PFSK-1 (cell line): ENCODE measurements around a stretch of chr13.

- RRBS = no CpG with 5 or more reads among the region's 3 CpGs
Measured at GRCh38 chr13:39893717-39894121, 238.3 kb downstream of the COG6 start.

- RRBS = no CpG with 5 or more reads among the region's 7 CpGs
Measured at GRCh38 chr13:39894464-39895138, 239.1 kb downstream of the COG6 start.

DNA sequence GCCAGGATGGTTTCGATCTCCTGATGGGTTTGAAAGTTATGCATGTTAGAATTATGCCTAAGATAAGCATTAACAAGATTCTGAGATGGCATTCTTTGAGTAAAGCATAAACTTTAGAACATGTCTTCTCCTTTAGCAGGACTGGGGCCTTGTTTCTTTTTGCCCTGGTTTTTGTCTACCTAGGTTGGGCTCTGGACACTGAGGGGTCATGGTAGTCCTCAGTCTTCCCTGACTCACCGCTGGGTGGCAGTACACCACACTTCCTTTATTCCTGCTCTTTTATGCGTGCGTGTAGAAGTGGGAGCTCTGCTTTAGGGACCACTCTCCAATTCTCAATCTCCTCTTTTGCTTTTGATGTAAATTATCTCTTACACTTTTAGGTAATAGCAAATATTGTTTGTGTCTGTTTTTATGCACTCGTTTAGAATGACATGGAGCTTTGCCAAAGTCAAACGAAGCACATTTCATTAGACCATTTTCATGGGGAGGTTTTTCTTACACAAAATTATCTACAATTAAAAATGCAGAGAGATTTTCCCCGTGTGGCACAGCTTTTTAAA lies 413.8 kb downstream of the COG6 start:
- RRBS = no CpG with 5 or more reads among the region's 7 CpGs

- RRBS = no CpG with 5 or more reads among the region's 4 CpGs
Measured at GRCh38 chr13:40101580-40102501, 446.4 kb downstream of the COG6 start.

- RRBS = no CpG with 5 or more reads among the region's 18 CpGs
Measured at GRCh38 chr13:40193807-40194845, 472.3 kb downstream of the FOXO1 start.

- RRBS = no CpG with 5 or more reads among the region's 12 CpGs
Measured at GRCh38 chr13:40221093-40222329, 444.9 kb downstream of the FOXO1 start.

DNA sequence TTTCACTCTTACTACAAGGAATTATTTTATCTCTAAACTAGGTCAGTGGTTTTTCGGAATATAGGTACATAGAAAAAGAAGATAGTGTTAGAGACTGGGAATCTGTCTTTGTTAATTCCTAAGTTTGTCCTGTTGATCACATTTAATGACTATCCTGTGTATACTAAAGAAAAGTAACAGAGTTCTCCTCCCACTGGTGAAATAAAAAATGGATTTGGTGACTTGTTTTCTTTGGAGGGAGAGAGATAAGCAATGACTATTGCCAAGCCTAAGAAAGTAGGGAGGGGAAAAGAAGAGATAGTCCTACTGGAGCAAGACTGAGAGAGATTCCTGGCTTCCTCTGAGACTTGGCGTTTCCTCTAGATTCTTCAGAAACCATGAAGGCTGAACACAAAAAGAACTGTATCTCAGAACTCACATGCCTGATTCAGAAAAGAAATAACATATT lies 406.6 kb downstream of the FOXO1 start:
- RRBS = no CpG with 5 or more reads among the region's 2 CpGs

DNA sequence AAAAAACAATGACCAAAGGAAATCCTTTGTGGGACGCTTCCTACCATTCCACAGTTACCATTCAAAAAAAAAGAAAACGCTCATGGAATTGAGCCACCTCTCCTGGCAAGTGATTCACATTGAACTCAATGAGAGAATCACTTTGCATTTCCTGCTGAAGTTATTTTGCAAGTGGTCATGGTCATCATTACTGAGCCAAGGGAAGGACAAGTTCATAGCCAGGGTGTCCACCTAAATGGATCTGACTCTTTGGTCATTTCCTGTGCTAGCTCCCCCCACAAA lies 352.6 kb downstream of the FOXO1 start:
- RRBS = no CpG with 5 or more reads among the region's 2 CpGs

DNA sequence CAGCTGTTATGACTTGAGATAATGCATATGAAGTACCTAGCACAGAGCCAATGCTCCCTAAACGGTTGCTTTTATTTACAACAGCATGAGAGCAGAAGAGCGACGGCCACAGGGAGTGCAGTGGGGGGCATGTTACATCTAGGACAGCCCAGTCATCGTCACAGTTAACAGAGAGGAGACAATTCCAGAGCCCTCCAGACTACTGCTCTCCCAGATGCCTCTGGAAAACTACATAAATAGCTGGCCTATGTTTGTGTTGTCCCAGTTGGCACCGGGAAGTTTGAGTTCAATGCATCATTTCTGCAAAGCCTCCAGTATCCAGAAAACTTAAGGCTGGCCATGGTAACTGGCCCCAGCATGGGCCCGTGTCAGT lies 321.6 kb downstream of the FOXO1 start:
- RRBS = no CpG with 5 or more reads among the region's 6 CpGs

GRCh38 chr13:40351858-40353088 lies 314.2 kb downstream of the FOXO1 start:
- RRBS = no CpG with 5 or more reads among the region's 17 CpGs

- RRBS = no CpG with 5 or more reads among the region's 15 CpGs
Measured at GRCh38 chr13:40445442-40446138, 220.9 kb downstream of the FOXO1 start.

- RRBS = no CpG with 5 or more reads among the region's 10 CpGs
Measured at GRCh38 chr13:40485530-40486204, 180.8 kb downstream of the FOXO1 start.

- RRBS = no CpG with 5 or more reads among the region's 4 CpGs
Measured at GRCh38 chr13:40589142-40590082, 77.0 kb downstream of the FOXO1 start.

GRCh38 chr13:40599299-40599687 lies 67.1 kb downstream of the FOXO1 start:
- RRBS = no CpG with 5 or more reads among the region's 7 CpGs

- RRBS = no CpG with 5 or more reads among the region's 10 CpGs
Measured at GRCh38 chr13:40617814-40618575, 48.4 kb downstream of the FOXO1 start.

DNA sequence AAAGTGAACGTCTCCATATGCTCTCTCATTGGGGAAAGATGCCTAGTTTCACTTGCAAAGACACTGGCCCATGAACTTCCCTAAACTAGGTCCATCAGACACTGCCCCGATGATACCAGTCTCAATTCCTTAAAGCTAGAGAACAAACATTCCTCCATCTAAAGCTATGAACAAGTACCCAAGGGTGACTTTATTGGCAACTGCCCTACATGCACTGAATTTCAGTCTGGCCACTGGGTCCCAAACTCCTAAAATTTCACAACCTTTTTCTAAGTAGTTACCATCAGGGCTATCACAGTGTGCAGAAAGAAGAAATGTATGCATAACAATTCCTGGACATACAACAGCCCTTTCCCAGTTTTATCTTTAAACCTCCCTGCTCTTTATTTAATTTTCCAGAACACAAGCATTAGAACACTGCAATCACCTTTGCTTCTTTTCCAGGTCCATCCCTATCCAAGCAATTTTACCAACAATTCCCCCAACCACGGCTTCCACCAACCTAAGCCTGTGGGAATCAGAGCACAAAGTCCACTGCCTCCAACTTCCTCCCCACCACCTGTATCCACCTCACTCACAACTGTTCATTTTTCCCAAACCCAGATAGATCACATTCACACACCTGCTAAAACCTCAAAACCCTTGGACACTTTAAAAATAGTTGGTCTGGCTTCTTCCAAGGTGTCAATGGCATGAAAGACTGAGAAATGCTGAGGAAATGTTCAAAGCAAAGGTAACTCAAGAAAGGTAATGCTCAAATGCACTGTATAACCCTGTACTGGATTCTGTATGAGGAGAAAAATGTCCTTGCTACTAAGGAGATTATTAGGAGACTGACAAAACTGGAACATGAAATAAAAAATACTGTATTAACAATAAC lies 39.5 kb downstream of the FOXO1 start:
- RRBS = no CpG with 5 or more reads among the region's 3 CpGs

GRCh38 chr13:40644750-40645659 lies 21.4 kb downstream of the FOXO1 start:
- RRBS = no CpG with 5 or more reads among the region's 4 CpGs

- RRBS = no CpG with 5 or more reads among the region's 2 CpGs
Measured at GRCh38 chr13:40784340-40784770, 5.1 kb upstream of the SLC25A15 start.

- RRBS = no CpG with 5 or more reads among the region's 7 CpGs
Measured at GRCh38 chr13:40801266-40802352, 12.2 kb downstream of the SLC25A15 start.

DNA sequence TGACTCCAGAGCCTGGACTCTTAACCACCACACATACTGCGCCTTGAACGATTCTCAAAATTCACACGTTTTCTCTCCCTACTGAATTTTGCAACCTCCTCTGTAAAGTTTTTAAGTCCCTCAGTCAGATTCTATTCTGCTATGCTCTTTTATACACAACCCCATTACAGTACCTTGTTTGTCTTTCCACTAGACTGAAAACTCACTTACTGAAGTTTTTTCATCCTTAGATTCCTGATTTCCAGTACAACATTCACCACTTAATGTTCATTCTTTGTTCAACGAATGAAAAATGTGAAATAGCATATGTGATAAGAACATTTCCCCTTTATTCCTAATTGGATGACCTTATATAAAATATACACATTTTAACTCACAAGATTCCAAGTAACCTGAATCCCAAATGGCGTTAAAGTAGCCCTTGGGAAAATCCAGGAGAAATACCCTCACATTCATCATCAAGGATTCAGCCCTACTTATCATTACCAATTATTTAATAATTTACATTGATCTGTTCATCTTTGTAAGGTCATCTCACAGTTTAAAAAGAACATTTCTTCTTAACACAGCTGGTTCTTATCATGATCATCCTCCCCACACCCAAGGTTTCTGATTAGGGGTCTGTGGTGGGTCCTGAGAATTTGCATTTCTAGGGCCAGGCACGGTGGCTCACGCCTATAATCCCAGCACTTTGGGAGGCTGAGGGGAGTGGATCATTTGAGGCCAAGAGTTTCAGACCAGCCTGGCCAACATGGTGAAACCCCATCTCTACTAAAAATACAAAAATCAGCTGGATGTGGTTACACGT lies 101.7 kb downstream of the ELF1 start:
- RRBS = no CpG with 5 or more reads among the region's 8 CpGs